Body of pancreas (tissue), 2 donors: ENCODE measurements around a stretch of chr1.

GRCh38 chr1:207030874-207031490, 1.6 kb downstream of the C1orf116 start:
- PRO-cap: bidirectional peak, plus-strand start at chr1:207030939, minus-strand start at chr1:207030614
- RAMPAGE, long total RNA, 2 experiments: no peak in any of the 2 experiments

- PRO-cap: no peak
- RAMPAGE, long total RNA, 2 experiments: no peak in any of the 2 experiments
These were observed 739 bp upstream of the C1orf116 start for GRCh38 chr1:207033258-207033732.

DNA sequence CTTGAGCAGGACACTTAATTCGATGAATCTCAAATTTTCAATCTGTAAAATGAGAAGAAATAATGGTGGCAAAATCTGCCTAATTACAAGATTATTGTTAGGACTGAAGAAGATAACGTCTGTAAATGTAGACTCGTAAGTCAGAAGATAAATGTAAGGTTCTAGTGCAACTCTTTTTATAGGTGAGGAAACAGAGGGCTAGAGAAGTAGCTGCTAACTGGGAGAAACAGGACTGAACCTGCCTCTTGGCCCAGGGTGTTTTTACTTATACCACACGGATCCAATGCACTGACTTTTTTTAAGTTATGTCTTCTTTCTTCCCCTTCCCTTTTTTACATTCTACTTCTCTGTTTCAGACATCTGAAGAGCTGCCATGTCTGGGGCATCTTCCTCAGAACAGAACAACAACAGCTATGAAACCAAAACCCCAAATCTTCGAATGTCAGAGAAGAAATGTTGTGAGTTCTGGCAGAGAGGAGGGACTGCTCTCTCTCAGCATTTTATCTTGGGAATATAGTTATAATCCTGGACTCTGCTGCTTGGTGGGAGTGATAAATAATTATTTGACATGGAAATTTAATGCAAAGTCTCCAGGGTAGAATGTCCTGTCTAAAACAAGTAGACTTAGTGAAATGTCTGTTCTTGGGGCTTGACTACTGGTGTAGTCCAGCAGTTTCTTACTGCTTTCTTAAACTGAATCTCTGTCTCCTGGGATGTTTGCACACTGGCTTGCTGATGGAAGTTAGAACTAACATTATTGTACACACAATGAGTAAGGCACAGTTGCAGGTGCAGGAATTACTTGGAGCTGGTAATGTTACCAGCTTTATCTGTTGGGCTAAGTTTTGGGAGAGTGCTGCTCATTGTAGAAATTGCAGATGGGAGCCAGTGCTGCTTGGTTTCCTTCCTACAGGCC, 1.5 kb downstream of the PFKFB2 start:
- PRO-cap: no peak
- RAMPAGE, long total RNA, 2 experiments: no peak in any of the 2 experiments

DNA sequence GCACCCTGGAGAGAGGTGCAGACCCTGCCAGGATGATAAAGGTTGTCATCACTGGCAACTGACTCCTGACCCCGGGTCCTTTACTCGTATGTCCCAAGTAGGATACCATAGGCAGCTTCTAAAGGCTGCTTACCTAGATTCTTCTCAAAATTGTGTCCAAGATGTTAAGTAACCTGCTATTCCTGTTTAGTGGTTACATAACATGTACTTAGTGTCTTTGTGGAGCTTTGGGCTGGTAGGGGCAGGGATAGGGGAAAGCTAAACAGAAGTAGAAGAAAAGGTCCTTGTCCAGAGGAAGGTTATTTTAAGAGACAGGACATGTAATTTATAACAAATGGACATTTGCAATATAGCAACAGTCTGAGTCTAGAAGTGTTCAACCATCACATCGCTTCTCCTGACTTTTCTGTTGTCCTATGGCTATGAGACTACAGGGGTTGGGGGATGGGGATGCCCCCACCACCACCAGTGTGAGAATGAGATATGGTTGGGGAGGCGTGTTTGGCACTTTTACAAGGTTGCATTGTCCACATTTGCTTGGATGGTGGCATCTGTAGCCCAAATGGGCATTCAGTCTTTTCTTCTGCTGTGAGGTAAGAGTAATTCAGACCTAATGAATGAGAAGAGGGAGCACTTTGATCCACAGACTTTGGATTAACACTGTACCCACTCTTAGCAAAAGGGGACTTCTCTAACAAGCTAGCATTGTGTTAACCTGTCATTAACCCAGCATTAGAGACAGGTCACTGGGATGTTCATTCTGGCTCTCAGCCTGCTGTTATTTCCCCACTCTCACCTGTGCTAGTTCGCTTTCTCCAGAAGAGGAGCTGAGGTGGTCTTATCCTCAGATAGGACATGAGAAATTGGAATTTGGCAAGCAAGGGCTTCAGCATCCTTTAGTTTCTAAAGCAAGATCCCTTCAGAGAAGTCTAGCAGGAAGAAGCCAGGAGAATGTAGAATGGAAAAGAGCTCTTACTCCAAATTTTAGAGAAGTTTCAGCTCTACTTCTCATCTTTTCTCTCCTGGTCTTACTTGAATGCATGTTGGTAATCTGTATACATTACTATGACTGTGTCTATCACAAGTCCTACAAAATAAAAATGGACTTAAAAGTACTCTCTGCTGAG, 13.8 kb upstream of the C4BPB start:
- PRO-cap: no peak
- RAMPAGE, long total RNA, 2 experiments: no peak in any of the 2 experiments

DNA sequence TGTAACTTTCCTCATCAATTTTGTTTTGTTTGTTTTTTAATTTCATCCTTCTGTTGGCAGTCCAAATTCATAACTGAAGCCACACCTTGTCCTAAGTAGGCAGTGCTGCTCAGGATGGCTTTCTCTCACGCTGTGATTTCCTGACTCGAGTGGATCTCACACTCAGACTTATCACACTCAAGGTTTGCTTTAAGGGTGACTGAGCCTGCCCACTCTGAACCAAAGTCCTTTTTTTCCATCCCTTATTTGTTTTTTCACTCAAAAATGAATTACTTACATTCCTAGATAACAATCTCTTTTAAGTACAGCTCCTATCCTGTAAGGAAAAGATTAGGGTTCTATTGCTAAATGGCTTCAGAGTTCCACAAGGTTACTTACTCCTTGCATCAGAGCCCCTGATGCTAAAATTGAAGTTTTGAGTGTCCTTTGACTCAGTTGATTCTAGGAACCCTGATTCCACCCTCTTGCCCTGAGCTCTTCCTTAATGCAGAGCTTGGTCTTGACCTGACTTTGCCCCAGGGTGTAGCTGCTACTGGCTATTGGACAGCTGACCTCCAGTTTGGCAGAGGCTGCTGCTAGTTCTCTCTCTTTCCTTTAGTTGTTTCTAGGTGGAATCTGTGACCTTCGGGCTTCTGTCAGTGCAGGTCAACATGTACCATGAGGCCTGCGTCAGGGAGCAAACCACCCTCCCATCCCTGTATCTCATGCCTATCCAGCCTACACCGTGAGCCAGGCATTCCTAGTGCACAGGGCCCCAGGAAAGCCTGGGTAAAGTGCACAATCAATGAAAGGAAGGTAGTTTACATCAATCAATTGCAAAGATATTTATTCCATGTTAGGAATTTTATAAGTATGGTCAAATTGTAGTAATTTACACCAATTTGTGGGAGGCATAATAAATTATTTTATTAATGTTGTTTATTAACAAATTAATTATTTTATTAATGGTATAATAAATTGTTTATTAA, 80.1 kb upstream of the CD55 start:
- PRO-cap: no peak
- RAMPAGE, long total RNA, 2 experiments: no peak in any of the 2 experiments

DNA sequence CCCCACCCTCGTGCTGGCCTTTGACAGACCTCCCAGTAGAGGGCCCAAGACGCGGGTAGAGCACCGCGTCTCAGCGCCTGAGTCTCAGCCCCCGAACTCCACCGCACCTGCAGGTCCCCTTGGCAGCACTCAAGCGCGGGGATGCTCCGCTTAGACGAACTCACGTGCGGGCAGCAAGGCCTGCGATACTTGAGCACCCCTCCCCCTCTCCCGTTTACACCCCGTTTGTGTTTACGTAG, 410 bp upstream of the CD55 start:
- PRO-cap: bidirectional peak, plus-strand start at position 38 of the sequence, minus-strand start at position 131 of the sequence
- RAMPAGE, long total RNA, 2 experiments: no peak in any of the 2 experiments

DNA sequence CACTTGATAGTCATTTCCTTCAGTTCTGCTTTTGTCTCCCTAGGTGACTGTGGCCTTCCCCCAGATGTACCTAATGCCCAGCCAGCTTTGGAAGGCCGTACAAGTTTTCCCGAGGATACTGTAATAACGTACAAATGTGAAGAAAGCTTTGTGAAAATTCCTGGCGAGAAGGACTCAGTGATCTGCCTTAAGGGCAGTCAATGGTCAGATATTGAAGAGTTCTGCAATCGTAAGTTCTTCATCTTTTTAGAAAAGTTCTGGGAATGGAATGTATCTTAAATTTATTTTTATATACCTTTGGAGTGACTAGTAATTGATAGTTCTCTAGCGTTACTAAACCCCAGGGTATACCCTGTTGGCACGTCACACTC, 846 bp downstream of the CD55 start:
- PRO-cap: no peak
- RAMPAGE, long total RNA, 2 experiments: no peak in any of the 2 experiments

DNA sequence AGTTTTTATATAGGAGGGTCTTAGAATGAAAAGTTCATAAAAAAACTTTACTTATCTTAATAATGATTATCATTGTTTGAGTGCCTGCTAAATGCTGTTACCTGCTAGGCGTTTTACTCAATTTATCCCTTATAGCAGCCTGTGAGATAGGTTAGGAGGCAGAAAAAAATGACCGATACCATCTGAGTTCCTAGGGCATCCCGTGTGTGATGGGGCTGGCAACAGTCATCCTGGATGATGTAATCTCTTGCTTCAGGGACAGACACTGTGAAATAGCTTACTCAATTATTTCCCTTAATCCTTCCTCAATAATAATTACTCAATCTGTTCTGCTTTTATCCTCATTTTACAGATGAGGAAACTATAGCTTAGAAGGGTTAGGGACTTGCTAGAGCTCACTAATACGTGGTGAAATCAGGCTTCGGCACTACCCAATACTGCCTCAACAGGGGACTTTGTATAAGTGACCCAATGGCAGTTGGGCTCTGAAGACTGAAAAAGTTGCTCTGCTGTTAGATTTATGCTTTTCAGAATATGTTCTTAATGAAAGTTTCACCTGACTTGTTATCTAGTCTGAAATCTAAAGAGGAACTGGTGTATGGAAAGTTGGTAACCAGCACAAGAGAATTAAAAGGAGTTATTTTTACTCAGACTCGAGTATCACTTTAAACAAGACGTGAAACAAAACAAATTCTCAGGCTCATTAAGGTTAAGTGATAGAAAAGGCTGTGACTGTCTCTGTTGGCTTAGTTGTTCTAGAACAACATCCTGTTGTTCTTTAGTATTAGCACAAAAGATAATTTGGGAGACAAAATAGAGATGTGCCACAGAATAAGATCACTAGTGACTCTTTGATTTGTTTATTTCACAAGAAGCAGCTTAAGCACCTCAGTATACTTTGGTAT, 14.3 kb downstream of the CD55 start:
- PRO-cap: no peak
- RAMPAGE, long total RNA, 2 experiments: no peak in any of the 2 experiments

GRCh38 chr1:207336472-207337702, 15.4 kb downstream of the CD55 start:
- PRO-cap: no peak
- RAMPAGE, long total RNA, 2 experiments: no peak in any of the 2 experiments

- PRO-cap: no peak
- RAMPAGE, long total RNA, 2 experiments: no peak in any of the 2 experiments
These were observed 1.9 kb downstream of the CR1 start for GRCh38 chr1:207497817-207498381.

- PRO-cap: no peak
- RAMPAGE, long total RNA, 2 experiments: no peak in any of the 2 experiments
These were observed 45.8 kb downstream of the CD46 start for GRCh38 chr1:207797298-207798464.

DNA sequence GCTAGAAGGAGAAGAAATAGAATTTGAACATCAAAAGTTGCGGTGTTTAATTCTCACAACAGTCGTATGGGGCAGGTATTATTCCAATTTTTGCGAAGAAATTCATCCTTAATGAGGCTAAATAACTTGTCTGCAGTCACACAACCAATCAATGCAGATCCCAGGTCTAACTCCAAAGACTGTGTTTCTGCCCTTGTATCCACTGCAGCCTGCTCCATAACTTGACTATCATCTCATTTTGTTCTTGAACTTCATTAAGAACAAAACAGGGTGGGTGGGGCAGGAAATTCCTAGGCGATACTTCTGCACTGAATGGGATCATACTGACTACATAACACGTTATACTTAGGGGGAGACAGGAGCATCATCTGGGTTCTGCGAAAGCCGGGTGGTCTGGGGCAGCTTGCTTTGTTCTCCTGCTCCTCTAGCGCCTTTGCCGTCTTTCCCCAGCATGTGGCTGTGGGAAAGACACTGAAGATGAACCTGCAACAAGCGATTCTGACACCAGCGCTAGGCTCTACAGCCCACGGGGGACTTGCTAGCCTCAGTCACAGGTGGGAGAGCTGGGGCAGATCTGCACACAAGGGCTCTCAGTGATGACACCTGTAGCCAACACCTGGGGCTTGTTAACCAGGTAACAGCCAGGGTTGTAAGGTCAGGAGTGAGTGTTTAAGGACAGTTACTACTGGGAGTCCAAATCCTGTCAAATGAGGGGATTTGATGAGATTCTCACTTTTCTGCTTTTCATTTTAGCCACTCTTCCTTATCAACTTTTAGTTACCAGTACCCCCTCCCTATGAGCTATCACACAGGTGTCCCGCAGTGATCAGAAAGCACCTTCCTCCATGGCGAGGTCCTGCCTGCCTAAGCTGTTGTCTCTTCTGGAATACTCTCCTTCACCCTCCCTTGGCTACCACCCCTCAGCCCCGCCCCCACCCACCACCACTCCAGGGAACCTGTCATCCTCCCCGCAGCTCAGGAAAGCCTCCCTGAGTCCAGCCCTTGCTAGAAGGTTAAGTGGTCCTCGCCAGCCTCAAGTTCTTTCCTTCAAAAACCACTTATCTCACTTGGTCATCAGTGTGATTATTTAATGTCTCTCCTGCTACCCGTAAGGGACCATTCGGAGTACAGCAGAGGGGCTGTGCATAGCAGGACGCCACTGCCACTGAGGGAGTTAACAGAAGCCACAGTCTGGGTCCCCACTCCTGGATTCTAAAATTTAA, 52.0 kb downstream of the CD46 start:
- PRO-cap: no peak
- RAMPAGE, long total RNA, 2 experiments: no peak in any of the 2 experiments

GRCh38 chr1:207844997-207845606, 65.8 kb downstream of the CD34 start:
- PRO-cap: no peak
- RAMPAGE, long total RNA, 2 experiments: no peak in any of the 2 experiments

DNA sequence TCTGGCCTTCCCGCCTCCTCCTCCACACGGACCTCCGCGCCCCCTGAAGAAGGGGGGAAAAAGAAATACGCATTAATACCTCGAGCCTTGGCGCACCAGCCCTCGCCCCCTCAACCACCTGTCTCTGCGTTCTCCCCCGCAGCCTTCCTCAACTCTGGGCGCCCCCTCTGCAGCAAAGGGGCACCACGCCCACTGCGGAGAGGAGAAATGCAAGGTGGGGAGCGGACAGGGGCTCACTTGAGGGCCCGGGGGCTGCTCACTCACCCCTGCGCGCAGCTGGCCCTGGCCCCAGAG, 42.5 kb downstream of the CD34 start:
- PRO-cap: no peak
- RAMPAGE, long total RNA, 2 experiments: no peak in any of the 2 experiments

DNA sequence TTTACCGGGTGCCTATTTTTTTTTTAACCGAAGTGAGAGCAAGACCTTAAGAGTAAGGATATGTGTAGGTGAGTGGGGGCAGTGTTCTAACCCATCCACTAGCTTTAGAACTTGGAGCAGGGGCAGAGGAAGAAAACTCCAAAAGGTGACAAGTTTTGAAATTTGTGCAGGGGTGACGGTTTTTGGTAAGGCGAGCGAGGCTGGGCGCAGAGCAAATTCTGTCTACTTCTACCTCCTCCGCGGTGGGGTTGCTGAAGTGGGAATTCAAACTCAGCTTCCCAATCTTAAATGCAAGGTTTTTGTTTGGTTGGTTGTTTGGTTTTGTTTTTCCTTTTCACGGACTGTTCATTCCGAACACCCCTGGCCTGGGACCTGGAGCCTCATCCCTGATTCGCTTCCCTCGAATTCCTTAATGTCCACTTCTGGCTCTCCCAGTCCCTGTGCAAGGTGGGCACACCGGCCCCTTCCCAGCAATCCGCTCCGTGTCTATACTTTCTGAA, 764 bp downstream of the CD34 start:
- PRO-cap: no peak
- RAMPAGE, long total RNA, 2 experiments: no peak in any of the 2 experiments

- PRO-cap: no peak
- RAMPAGE, long total RNA, 2 experiments: no peak in any of the 2 experiments
These were observed 90.2 kb downstream of the PLXNA2 start for GRCh38 chr1:208153888-208154425.

- PRO-cap: no peak
- RAMPAGE, long total RNA, 2 experiments: no peak in any of the 2 experiments
These were observed 85.9 kb downstream of the PLXNA2 start for GRCh38 chr1:208158201-208158730.

DNA sequence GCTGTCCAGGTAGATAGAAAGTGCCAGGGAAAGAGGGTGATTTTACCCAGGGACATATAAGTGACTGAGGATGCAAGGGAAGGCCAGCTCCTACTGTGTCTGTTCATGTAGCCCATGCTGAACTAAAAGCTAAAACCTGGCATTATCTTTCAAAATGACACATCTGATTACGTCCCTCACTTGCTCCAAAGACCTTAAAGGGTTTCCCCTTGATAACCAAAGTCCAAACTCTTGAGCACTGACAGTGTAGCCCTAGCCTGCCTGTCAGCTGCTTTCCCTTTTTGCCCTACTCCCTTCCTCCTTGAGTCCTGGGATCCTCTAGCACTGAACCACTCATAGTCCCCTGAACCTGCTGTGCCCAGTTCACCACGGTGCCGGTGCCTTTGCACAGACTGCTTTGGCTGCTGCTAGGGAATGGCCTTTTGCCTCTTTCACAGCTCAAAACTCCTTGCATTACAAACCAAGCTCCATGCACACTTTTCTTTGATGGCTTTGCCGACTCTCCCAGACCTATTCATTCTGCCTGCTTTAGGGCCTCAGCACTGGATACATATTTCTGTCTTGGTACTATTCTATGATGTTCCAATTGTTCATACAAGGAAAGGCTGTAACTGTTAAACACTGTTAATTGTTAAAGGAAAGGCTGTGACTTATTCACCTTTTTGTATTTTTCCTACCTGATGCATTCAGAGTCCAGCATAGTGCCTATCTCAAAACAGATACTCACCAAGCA, 67.4 kb downstream of the PLXNA2 start:
- PRO-cap: no peak
- RAMPAGE, long total RNA, 2 experiments: start-site peak on the minus strand in 1 of 2 experiments, centred at position 484 of the sequence, 8 reads per replicate

DNA sequence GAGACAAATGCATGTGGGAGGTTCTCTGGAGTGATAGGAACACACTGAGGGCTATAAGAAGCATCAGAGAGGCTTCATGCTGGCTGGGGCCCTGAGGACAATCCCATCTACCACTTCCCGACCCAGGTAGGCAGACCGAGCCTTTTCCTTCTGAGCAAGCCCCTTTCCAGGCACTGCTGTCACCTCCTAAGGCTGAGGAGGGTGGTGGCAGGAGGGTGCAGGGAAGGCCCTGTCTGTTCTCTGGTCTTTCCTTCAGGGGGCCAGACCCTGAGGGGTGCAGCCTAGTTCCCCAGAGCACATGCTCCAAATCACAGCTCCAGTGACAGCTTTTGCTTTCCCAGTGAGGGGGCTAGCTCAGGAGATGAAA, 63.1 kb downstream of the PLXNA2 start:
- PRO-cap: no peak
- RAMPAGE, long total RNA, 2 experiments: no peak in any of the 2 experiments

DNA sequence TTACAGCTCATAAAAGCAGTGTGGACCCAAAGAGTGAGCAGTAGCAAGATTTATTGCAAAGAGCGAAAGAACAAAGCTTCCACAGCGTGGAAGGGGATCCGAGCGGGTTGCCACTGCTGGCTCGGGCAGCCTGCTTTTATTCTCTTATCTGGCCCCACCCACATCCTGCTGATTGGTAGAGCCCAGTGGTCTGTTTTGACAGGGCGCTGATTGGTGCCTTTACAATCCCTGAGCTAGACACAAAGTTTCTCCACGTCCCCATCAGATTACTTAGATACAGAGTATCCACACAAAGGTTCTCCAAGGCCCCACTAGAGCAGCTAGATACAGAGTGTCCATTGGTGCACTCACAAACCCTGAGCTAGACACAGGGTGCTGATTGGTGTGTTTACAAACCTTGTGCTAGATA, 243.7 kb upstream of the PLXNA2 start:
- PRO-cap: no peak
- RAMPAGE, long total RNA, 2 experiments: no peak in any of the 2 experiments